Bronchus fibroblast of lung (primary cell): Measurements from ENCODE around the genes NPPA, DHRS3 and CFAP107.

DNA sequence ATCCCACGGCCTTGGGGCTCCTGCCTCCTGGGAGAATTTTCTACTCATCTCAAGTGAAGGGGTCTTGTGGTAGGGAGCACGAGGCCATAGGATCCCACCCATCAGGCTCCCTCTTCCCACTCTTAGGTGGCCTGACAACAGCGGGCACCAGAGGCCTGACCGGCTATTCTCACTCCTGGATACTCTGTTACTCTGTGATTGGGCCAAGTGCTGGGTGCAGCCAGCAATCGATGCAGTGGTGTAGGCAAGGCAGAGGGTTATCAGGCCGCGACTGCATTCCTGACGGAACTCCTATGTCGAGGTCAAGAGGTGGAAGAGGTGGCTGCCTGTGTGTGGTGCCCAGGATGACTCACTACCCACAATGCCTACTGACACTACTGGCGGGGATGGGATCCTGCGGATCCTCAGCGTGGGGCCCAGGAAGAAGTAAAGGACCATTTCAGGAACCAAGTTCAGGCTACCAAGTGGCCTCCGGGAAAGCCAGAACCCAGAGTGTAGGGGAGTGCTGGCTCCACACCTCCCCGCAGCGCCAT is 5.1 kb downstream of the MTHFR start:
- RAMPAGE, long total RNA, result no peak

GRCh38 chr1:11847519-11848064 is at the start of gene NPPA:
TSS of gene NPPA (minus strand) at chr1:11847783.
- RAMPAGE, long total RNA, result no peak

GRCh38 chr1:11907964-11908914 is 18.0 kb downstream of the KIAA2013 start:
- RAMPAGE, long total RNA, result no peak

- RAMPAGE, long total RNA, result no peak
Observed at GRCh38 chr1:11990166-11991422, 10.3 kb downstream of the MFN2 start.

DNA sequence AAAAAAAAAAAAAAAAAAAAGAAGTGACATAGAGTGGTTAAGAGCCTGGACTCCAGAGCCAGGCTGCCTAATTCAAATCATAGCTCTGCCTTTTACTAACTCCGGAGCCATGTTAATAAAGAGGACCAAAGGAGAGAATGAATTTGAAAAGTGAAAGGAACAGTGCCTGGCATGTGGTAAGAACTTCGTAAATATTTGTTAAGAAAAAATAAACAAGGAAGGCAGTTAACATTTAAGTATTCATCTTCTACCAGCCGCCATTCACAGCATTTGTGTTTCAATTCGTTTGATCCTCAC is 11.6 kb downstream of the MFN2 start:
- RAMPAGE, long total RNA, result no peak

GRCh38 chr1:12010423-12010787 is 8.9 kb upstream of the MIIP start:
- RAMPAGE, long total RNA, result no peak

DNA sequence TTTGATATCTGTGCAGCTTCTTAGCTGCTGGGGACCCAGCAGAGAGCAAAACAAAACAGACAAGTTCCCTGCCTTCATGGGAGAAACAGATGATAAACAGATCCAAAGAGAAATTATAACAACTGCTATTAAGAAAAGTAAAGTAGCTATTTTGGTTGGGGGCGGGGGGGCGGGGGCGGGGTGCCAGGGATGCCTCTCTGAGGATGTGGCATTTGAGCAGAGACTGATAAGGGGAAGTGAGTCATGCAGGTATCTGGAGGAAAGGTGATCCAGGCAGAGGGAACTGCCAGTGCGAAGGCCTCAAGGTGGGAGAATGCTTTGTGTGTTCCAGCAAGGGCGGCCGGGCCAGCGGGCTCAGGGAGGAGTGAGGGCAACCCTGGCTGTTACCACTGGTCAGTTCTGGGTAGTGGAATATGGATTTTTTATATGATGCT is 7.0 kb upstream of the TNFRSF1B start:
- RAMPAGE, long total RNA, result no peak

- RAMPAGE, long total RNA, result no peak
Observed at GRCh38 chr1:12336491-12337209, 106.8 kb downstream of the VPS13D start.

GRCh38 chr1:12337790-12338437 is 108.1 kb downstream of the VPS13D start:
- RAMPAGE, long total RNA, result no peak

DNA sequence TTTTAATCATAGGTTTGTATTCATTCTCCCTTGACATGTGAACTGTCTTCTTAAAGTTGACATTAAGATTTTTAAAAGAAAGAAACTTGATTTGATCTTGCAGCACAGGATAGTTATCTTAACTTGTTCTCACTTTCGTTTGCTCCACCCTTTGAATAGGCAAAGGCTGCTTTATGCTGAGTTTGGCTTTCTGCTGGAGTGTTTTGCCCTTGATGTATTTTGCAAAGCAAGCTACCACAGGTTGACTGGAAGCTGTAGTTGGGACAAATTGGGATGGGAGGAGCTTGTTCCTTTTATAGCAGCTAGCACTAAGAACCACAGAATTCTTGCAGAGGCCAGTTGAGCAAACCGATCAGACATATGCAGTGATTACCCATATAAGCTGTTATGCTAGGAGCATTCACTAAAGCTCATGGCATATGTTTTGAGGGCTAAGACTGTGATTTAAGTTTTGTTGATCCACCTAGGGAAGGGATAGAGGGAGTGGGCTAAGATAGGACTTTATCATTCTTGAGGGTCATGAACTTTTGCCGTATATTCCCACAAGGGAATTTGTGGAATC is 130.0 kb downstream of the VPS13D start:
- RAMPAGE, long total RNA, result no peak

DNA sequence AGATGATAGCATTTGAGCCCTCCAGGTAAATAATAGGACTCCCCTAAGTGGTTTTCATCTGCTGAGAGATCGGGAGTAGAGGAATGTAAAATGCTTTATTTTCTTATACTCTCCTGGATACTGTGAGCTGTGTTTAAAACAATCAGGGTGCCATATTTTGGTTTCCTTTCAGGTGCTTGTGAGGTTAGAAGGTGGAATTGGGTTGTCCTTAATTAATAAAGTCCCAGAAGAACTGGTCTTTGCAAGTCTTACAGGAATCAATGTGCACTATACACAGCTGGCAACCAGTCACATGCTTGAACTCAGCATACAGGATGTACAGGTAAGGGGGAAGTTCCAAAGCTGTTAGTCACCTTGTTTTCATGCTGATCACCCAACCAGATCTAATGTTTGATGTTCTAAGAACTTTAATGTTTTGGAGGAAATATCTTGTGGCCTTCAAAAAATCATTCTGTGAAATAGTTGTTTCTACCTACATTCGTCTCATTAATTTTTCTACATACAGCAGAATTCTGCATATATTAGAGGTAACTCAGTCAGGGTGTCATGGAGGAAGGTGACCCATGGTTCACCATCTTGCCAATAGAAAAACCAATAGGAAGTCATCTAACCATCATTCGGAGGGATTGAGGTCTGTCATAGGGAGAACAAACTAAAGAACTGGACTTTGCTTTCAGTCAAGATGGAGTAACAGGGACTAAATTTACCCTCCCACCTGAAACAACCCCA is 156.3 kb downstream of the VPS13D start:
- RAMPAGE, long total RNA, result no peak

- RAMPAGE, long total RNA, result no peak
Observed at GRCh38 chr1:12453966-12454423, 164.0 kb downstream of the DHRS3 start.

DNA sequence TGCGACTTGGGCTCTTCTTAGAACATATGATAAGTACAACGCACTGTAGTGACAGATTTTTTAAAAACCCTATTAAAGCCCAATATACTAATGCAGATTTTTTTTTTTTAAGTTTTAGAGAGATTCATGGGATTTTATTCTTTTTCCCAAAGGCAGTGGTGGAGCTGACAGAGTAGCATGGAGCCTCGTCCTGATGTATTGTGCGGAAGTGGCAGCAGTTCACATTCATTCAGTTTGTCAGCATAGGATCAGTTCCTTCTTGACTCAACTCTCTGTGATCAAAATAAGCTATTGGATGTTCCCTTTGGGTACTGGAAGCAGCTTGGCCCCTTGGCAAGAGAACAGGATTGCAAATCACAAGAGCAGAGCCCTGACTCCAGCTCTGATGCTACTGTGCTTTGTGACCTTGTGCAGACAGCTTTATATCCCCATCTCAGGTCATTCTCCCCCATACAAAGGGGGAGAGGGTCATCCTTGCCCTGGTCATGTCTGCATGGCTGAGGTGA is 143.1 kb downstream of the DHRS3 start:
- RAMPAGE, long total RNA, result no peak

- RAMPAGE, long total RNA, result no peak
Observed at GRCh38 chr1:12595781-12596438, 22.1 kb downstream of the DHRS3 start.

DNA sequence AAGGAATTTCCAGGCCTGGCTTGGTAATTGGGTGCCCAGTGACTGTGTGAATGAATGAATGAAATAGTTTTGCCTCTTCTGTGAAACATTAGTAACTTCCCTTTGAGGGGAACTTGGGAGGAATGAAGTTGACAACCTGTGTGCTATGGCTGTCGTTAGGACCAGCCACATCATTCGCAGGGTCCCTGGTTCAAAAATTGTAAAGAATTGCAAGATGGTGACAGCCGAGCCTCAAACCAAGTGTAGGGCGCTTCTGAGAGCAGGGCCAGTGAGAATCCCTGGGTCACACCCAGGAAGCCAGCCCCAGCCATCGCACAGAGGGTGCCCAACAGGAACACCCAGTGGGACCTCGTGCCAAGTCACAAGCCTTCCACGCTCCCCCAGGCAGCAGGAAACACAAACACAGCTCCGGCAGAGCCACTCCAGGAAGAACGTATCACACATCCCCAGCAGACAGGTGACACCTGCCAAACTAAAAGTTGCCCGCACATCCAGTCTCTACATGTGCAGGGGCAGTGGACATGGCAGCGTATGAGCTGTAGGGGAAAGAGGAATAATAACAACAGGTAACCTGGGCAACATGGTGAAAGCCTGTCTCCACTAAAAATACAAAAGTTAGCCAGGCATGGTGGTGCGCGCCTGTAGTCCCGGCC is 20.3 kb downstream of the DHRS3 start:
- RAMPAGE, long total RNA, result no peak

- RAMPAGE, long total RNA, result no peak
Observed at GRCh38 chr1:12608987-12609594, 8.9 kb downstream of the DHRS3 start.

DNA sequence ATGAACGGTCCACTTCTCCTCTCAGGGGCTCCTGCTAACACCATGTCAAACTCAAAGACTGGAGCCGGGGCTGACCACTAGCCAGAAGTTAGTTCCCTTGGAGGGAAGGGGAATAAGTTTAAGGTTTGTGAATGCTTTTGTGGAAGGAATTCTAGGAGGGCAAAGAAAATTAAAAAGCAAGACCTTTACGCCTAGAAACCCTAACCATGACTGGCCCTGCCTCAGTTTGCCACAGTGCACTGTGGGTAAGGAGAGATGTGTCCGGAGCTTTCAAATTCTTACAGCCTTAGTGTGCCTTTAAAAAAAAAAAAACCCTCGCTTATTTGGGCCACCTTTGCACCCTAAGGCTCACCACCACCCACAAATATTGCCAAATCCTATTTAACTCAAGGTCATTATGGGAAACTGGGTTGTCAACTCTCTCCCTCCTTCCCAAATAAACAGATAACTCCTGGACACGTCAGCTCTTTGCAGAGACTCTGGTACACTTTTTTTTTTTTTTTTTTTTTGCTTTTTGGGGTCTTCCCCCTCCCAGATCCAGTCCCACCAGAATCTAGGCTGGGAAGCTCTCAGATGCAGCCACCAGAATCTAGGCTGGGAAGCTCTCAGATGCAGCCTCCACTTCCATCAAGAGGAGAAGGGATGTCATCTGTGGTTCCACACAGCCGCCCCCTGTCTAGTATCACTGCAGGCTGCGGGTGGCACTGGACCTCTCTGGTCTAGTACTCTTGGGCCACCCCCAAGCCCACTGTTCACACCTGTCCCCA is 3.6 kb downstream of the DHRS3 start:
- RAMPAGE, long total RNA, result no peak

- RAMPAGE, long total RNA, result no peak
Observed at GRCh38 chr1:12615196-12615569, 2.8 kb downstream of the DHRS3 start.

- RAMPAGE, long total RNA, result no peak
Observed at GRCh38 chr1:12617838-12618955, at the start of gene DHRS3. TSS of gene DHRS3 (minus strand) at chr1:12618210.

- RAMPAGE, long total RNA, result no peak
Observed at GRCh38 chr1:12746047-12746459, at the start of gene CFAP107. TSS of gene CFAP107 (plus strand) at chr1:12746200.